ENCODE results near the gene TDRD15.

GRCh38 chr2:20431856-20432139, 15.1 kb upstream of the RHOB start:
- PRO-cap = no peak

DNA sequence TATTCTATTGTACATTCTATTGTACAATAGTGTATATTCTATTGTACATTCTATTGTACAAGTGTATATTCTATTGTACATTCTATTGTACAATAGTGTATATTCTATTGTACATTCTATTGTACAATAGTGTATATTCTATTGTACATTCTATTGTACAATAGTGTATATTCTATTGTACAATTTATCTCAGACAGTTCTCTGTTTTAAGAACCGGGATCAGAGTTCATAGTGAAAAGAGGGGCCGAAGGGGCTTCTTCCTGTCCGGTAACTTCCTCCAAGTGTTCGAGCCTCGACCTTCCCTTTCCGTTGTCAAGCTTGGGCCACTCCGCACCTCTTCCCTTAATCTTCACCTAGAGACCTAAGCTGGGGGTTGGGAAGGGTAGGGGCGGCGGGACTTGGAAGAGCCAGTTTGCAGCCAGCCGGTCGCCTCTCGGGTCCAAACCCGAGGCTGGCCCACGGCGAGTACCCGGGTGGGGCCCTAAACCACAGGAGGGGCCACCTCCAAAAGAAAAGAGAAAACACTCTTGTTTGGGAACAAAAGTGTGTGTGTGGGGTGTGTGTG, 764 bp upstream of the RHOB start:
- PRO-cap = unidirectional peak, plus-strand start at position 303 of the sequence; unidirectional peak, plus-strand start at position 410 of the sequence

GRCh38 chr2:20450138-20451142, 3.6 kb downstream of the RHOB start:
- PRO-cap = bidirectional peak, plus-strand start at chr2:20450681, minus-strand start at chr2:20450711; bidirectional peak, plus-strand start at chr2:20451038, minus-strand start at chr2:20450938

DNA sequence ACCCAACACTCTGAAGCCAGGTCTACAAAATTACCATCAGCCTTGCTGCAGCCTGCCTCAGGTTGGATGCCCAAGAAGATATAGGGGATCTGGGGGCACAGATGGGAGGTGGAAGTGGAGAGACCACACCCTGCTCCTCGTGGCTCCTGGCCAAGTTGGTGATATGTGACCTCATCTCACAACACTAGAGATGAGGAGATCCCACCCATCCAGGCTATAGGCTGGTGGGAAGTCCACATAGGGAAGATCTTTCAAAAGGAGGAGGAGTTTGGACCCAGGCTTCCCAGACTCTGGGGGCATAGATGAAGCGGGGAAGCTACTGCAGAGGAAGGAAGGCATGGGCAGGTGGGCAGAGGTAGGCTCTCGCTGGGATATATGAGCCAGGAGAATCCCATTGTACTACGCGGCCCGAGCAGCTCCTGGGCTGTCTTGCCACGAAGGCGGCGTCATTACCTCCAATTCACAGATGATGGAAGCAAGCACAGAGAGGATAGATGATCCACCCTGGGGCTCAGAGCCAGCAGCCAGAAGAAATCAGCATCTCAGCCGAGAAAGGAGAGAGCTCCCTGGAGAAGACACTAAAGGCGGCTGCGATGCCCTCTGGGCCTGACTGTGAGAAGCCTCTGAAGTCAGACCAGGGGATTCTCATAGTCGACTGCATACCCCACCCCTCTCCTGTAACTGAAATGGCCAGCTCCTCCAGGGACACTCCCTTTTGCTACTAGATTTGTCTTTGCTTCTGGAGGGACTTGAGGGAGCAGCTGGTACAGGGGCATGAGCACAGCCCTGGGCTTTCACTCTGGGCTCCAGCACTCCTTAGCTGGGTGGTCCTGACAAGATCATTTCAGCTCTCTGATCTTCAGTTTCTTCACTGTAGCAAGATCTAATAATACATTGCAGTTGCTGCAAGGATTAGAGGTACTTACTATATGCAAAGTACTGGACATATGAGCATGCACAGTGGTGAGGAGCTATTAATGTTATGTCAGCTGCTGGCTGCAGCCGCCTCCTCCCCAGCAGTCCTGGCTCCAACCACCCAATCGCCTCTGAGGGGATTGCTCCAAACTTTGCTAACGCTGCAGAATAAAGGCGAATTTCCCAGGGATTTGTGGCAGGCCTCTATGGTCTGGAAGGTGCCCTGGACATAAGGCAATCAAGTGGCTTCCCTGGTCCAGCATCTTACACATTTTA, 96.3 kb downstream of the RHOB start:
- PRO-cap = no peak

GRCh38 chr2:20620309-20620736, 30.6 kb downstream of the HS1BP3 start:
- PRO-cap = no peak

DNA sequence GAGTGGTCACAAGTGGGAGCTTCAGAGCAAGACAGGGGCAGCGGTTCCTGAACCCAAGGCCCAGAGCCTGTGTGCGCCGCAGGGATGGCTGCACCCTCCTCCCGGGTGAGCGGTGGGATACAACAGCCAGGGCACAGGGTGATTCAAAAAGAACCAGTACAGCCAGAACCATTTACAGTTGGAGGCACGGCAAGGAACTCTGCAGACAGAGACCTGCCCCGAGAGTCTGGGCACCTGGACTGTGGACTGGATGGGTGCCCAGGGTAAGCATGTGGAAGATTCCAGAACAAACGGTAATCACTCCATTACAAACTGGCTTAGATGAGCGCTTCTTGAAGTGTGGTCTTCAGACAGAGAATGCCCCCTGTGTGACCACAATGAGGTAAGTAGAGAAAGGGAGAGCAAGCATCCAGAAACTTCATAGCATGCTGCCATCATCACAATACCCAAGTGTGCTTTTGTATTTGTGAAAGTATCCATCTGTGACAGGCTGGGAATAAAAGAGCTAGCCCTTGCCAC, 11.9 kb downstream of the HS1BP3 start:
- PRO-cap = no peak

GRCh38 chr2:20666003-20666588, 848 bp upstream of the GDF7 start:
- PRO-cap = bidirectional peak, plus-strand start at chr2:20666341, minus-strand start at chr2:20666293

DNA sequence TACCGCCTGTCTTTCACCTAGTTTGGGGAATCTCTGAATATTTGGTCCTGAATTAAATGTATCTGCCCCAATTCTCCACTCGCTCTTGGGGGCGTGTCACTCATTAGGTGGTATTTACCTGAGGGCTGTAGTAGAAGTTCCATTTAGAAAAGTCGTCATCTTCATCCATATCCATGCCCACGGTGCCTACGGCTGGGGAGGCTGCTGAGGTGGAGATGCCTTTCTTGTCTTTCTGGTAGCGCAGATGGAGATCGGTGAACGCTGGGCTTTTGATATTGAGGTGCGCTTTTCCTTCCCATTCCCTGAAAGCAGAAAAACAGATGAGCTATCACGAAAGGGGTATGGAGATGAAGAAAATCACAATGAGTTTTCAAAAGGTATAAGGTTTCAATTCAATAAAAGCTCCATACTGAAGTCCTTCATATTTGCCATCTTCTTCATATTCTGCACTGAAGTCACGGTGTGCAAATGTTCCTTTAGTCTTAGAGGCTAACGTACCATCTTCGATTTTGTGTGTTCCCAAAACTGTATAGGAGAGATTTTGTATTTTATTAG, 39.6 kb downstream of the APOB start:
- PRO-cap = no peak

GRCh38 chr2:21004982-21005708, 38.7 kb downstream of the APOB start:
- PRO-cap = no peak

DNA sequence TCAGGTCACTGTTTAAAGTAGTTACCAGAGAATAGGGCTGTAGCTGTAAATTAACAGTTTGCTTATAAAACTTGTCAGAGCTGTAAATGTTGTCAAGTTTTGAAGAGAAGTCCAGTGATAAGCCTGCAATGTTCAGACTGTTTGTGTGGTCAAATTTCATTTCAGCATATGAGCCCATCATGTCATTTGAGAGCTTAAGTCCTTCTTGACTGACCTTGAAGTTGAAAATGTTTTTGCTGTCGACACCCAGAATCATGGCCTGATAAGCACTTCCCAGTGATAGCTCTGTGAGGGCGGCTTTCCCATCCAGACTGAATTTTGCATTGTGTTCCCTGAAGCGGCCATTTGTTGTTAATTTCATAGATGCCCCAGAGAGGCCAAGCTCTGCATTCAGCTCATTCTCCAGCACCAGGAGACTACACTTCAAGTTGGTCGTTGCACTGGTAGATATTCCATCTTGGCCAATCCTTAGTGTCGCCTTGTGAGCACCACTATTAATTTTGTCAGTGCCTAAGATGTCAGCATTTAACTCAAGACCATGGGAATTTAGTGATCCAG, 32.3 kb downstream of the APOB start:
- PRO-cap = no peak

DNA sequence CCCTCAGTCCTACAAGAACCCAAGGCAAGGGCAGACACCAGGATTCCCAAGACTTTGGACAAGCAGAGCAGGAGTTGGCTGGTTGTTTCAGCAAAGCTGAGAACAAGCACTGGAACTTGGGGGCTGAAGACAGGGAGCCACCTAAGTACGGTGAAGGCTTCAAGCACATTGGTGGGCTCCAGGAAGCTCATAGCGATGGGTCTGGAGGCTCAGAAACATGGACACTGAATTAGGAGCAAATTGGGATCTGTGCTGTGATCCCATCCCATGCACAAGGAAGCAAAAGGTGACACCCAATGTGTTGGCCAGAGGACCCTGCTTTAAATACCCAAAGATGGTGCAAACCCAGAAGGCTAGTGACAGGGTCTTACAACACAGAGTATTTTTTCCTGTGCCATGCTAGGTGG, 24.6 kb downstream of the APOB start:
- PRO-cap = no peak

DNA sequence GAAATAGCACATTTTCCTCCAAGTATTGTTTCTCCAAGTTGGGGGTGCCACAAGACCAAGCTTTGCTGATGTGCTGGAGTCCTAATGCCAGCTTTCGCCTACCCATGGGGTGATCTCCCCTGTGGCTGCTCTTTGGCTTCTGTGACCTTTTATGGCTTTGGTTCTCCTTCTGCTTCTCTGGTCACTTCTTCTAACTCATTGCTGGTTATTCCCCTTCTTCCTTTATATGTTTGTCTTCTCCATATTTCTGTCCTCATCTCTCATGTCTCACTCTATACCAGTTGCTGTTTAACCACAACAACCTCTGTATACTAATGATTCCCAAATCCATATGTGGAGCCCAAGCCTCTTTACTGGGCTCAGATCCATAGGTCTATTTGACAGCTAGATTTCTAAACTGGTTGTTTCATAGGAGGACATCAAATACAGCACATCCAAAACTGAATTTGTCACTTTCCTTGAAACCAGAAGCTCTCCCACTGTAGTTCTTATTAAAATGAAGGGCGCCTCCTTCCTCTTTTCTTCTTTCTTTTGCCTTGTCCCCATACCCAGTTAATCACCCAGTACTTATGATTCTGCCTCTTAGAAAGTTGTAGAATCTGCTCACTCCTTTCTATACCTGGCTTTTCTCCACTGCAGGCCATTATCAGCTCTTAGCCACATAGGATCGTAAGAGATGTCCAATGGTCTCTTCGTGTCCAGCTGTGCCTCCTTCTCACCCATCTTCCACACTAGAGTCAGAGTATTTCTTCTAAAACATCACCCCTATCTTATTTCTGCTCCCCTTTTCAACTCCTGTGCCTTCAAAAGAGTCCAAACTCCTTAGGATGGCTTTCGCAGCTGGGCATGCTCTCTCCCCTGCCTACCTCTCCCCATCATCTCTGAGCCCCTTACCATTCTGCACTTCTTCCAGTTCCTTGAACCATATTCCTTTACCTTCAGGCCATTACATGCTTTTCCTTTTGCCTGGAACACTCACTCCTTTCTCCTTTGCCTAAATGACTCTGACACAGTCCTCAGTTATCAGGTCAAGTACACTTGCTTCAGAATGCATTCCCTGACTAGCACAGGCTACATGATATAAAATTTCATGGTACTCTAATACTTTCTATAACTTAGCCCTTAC, 22.8 kb downstream of the APOB start:
- PRO-cap = no peak

DNA sequence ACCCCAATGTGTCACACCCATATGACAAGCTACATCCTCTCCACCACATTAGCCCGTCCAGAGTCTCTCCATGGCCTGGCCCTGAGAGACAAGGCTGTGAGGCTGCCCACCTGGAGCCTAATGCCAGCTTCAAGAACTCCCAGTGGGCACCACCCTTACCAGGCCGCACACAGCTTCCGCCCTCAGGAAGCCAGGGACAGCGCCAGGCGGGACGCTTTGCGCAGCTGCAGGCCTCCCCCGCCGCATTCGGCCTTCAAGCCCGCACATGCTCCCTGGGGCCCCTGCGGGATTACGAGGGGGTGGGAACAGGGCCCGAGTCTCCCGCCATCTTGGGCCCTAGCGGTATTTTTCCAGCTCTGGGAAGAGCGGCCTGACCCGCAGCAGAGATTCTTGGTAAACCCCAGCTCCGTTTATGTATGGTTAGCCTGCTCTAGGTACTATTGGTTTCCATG, at the start of gene TDRD15:
Gene TDRD15 (plus strand): TSS at position 315 of the 452 bp plus-strand sequence.
- PRO-cap = no peak

DNA sequence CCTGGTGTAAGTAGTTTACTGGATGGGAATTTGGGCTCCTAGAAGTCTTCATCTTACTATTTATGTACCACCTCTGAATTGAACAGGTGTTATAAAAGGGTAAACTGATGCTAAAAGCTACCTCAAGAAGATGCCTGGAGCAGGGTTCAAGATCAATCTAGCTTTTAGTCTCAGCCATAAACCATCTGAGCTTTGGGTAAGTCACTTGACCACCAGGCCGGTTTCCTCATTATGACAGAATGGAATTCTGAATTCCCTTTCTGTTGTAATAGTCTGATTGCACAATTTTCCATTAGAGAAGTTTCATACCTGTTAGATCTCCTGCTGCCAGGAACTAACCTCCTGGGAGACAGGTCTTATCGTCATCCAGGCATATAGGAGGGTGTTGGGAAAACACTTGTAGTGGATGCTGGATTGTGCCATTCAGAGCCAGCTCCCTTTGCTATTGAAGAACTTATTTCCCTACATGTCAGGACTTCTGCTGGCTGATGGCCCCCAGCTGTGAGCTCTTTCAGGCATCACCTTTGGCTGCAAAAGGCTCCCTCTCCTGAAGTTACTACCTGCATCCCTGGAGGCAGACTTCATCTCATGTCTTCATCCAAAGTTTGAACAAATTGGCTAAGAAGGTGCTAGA, 272.5 kb downstream of the TDRD15 start:
- PRO-cap = no peak

- PRO-cap = no peak
Observed at GRCh38 chr2:21422789-21423039, 298.9 kb downstream of the TDRD15 start.

GRCh38 chr2:22290251-22290494, 1094.8 kb upstream of the KLHL29 start:
- PRO-cap = unidirectional peak, plus-strand start at chr2:22290338

- PRO-cap = no peak
Observed at GRCh38 chr2:22822326-22822856, 562.6 kb upstream of the KLHL29 start.

- PRO-cap = no peak
Observed at GRCh38 chr2:23199370-23199976, 185.5 kb upstream of the KLHL29 start.

- PRO-cap = bidirectional peak, plus-strand start at chr2:23387181, minus-strand start at chr2:23387070; unidirectional peak, minus-strand start at chr2:23387318
Observed at GRCh38 chr2:23386331-23387626, 1.8 kb downstream of the KLHL29 start.

DNA sequence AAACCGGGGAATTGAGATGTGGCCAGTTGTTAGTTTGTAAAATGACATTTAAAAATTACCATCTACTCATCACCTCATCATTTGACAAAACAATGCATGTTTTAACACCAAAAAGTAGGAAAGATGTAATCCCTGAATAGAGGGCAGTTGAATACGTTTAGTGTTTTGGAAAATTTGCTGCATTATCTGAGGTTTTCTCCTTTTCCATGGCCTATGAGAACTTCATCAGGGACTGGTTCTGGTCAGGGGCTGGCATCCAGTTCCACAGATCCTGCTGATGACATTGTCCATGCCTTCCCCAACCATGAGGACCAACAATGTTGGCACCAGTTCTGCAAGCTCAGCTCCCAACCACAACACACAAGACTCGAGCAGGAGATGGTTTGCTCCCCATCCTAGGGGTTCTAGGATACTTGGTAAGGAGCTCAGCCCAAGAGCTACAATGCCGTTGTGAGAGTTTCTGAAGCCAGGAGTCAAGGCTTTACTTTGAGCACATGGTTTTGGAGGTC, 20.4 kb downstream of the KLHL29 start:
- PRO-cap = no peak